ENCODE measurements around a stretch of chr1.

DNA sequence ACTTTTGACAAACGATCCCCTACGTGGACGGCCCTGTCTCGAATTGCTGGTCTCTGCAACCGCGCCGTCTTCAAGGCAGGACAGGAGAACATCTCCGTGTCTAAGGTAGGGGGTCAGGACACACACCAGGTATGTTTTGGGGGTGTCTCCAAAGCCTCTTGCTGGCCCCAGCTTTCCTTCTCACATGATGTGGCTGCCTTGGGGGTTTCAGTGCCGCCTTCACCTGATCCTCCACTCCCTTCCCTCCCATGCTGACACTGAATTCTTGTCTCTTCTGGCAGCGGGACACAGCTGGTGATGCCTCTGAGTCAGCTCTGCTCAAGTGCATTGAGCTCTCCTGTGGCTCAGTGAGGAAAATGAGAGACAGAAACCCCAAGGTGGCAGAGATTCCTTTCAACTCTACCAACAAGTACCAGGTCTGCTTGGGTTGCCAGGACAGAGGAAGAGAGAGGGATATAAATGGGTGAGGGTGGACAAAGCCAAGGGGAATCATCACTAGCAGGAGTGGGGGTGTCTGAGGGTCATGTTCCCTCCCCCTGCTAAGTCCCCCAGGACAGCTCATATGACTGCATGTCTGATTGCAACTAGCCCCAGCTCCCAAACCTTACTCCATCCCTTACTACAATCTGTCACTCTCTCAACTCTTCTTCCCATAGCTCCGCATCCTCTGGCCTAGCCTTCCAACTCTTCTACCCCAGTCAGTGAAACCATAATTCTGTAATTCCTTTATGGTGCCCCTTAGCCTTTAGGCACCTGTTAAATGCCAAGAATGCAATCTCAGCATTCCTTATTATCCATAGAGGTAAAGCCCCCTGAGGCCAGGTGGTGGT is 13.6 kb downstream of the ATP1A2 start:
- PRO-cap: no peak

DNA sequence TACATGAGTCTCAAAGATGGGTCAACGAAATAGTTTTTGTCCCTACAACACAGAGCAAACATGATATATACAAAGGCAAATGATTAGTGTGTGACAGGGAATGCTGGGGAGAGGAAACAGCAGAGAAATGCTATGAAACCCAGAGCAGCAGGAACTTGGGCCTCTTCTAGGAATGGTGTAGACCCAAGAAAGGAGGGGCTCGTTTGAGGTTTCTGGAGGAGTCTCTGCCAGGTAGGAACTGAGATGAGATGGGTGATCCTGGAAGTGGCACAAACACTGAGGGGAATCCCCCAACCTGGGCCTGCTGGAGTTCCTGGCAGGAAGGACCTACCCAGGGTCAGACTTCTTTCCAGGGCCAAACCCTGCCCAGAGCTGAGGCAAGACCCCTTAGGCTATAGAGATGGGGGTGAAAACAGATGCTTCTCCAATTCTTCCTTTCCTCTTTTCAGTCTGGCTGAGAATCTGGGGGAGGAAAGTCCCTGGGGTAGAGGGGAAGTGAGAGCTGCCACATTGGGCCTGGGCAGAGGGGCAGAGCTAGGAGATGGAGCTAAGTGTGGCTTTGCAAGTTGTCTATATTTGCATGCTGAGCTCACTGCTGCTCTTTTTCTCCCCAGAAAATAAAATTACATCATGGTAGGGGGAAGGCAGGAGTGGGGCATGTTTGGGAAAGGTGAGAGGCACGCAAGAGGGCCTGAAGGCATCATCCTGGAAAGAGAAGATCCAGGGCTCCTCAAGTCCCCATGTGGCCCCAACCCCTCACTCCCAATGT is 833 bp upstream of the PEA15 start:
- PRO-cap: no peak

GRCh38 chr1:160208660-160209211 is 3.6 kb downstream of the PEA15 start:
- PRO-cap: no peak

- PRO-cap: unidirectional peak, plus-strand start at chr1:160214970
These were observed 9.5 kb downstream of the PEA15 start for GRCh38 chr1:160214416-160215414.

GRCh38 chr1:160217015-160217266 is 11.8 kb downstream of the PEA15 start:
- PRO-cap: no peak

- PRO-cap: no peak
These were observed 22.6 kb upstream of the PEX19 start for GRCh38 chr1:160307281-160308165.

DNA sequence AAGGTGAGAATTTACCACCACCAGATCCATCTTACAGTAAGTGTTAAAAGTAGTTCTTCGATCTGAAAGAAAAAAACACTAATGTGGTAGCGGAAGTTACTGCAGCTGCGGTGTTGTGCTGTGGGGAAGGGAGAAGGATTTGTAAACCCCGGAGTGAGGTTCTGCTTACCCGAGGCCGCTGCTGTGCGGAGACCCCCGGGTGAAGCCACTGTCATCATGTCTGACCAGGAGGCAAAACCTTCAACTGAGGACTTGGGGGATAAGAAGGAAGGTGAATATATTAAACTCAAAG is 25.9 kb downstream of the COPA start:
- PRO-cap: no peak

- PRO-cap: unidirectional peak, plus-strand start at chr1:160342667
These were observed 759 bp downstream of the COPA start for GRCh38 chr1:160342044-160342937.

DNA sequence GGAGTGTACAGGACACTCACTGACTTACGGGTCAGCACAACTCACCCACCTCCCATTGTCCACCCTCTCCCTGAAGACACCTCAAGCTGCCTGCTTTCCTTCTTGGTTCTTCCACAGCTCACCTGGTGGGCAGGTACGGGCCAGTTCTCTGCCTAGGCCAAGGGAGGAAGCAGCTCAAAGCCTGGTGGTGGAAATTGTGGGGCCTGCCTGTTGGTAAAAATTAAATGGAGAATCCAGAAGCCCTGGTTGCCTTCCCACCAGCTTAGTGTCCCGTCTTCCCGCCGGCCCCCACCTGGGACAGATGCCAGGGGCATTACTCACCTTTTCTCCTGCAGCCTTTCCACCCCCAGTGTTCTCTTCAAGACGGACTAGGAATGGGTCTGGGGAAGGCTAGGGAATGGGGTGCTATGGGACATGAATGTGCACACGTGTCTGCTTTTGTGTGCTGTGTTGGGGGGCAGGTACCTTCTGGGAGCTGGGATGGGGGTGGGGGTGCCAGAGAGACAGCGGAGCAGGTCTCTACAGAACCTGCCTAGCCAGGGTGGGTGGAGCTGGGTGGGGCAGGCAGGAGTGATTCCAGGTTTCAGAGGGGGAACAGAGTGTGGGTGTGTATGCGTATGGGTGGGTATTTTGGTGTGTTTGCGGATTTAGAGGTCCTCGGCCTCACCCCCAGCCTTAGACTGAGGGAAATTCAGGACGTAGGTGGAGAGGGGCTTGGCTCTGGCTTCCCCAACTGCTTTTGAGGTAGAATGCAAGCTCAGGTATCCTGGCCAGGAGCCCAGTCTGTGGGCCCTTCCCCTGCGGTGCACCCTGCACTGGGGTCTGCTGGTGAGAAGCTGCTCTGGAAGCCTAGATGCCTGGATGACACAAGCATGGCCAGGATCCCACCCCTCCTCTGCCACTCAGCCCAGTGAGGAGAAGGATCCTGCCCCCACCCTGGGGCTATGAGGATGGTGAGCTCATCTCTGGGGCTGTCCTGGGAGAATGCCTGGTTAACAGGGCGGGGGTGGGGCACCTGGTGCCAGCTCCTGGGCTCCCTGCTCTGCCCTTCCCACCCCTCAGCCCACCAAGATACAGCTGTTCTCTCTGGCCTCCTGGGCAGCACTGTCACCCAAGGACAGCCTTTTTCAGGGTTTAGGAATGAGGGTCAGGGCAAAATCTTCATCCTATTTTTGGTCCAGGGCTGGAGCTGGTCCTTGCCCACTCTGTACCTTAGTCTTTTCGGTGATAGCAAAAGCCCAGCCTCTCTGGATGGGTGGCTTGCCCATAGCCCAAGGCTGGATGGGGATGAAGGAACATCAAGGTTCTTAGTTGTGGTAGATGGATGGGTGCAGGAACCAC is 7.8 kb downstream of the VANGL2 start:
- PRO-cap: no peak

DNA sequence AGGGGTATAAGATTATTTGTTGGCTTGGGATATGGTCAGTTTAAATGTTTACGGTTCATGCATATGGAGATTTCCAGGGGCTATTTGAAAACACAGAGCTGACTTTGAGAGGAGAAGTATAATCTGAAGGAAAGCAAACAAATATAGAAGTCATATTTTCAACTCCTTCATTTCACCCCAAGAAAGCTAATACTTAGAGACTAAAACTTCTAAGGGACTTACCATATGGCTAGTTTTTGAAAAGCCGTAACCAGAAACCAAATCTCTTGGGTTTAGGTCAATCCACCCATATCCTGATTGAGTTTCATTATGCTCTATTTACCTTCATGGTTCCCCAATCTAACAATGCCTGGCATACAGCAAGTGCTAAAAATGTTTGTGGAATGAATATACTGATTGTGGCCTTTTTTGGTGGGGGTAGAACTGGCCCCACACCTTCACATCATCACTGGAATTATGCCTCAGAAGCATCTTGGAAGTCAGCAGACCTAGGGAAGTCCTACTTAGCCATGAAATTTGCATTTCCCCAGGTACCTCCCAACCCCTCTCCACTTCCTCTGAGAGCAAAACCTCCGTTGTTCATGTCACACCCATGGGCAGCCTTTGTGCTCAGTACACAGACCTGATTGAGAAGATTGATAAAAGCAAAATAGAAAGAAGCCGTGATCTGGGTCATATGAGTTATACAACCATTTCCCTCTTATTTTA is 17.7 kb upstream of the SLAMF1 start:
- PRO-cap: no peak

- PRO-cap: no peak
These were observed 19.8 kb upstream of the LY9 start for GRCh38 chr1:160776080-160776756.

GRCh38 chr1:160798404-160799227 is 2.6 kb downstream of the LY9 start:
- PRO-cap: no peak

DNA sequence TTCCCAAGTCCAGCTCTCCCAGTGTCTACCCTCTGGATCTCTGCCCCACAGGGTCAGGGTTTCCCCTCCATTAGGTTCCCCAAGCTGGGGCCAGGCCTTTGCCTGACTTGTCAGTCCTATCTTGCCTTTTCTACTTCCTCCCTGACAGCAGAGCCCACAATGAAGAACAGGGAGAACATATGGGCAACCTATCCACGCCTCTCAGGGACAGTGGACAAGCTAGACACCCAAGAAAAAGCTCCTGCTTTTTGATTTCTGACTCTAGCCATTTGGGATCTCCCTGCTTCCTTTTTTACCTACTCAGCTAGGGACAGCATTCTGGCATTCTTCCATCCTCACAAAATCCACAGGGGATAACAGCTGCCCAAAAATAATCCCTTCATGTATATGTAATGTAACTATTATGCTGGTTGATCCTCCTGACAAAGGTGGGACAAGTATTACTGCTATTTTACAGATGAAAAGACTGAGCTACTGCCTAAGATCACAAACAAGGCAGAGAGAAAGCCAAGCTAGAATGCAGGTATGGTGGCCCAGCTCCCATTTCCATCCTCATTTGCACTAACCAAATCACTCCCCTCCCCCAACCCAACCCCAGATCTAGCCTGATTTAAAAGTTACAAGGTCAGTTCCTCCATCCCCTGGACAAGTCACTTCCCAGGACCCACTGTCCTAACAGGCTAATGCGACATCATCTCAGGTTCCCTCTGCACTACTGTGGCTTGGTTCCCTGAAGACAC is 2.6 kb downstream of the F11R start:
- PRO-cap: no peak

- PRO-cap: bidirectional peak, plus-strand start at chr1:161021510, minus-strand start at chr1:161021152
These were observed 372 bp upstream of the F11R start for GRCh38 chr1:161021420-161021627.

DNA sequence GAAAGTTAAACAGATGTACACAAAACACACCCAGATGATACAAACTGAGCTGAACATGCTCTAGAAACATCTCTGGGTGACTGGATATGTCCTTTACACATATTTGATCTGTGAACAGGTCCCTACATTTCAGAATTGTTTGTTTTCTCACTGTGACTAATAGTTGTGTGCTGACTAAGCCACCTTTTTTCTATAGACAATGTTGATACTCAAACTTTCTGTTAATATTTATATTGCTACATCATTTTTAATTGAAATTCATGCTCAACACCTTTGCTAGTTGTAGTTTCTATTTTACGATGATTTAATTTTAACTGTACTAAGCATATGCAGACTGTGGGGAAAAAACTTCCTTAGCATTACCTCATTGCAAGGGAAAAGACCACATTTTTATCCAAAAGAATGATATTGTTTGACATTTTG is 1.1 kb upstream of the F11R start:
- PRO-cap: no peak

DNA sequence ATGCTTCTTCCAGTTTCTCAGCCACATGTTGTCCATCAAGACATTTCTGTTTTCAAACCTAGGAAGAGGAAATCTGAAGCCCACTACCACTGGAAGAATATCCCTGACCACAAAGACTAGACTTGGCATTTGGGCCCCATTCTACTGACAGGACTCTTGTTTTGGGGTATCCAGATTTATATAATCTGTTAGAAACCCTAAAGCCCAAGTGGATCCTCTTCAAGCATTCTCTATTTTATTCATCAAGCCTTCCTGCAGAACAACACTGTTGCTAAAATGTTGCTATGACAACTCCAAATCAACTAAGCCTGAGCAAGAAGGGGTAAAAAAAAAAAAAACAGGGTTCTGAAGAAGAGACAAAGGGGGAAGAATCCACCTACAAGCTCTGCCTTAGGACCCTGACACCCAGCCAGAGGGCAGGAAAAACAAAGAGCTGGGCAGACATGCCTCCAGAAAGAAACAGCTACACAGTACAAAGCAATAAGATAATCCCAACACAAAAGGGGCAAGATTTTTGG is 1.4 kb downstream of the USF1 start:
- PRO-cap: no peak

GRCh38 chr1:161133401-161133841 is 954 bp upstream of the DEDD start:
- PRO-cap: unidirectional peak, minus-strand start at chr1:161133526

DNA sequence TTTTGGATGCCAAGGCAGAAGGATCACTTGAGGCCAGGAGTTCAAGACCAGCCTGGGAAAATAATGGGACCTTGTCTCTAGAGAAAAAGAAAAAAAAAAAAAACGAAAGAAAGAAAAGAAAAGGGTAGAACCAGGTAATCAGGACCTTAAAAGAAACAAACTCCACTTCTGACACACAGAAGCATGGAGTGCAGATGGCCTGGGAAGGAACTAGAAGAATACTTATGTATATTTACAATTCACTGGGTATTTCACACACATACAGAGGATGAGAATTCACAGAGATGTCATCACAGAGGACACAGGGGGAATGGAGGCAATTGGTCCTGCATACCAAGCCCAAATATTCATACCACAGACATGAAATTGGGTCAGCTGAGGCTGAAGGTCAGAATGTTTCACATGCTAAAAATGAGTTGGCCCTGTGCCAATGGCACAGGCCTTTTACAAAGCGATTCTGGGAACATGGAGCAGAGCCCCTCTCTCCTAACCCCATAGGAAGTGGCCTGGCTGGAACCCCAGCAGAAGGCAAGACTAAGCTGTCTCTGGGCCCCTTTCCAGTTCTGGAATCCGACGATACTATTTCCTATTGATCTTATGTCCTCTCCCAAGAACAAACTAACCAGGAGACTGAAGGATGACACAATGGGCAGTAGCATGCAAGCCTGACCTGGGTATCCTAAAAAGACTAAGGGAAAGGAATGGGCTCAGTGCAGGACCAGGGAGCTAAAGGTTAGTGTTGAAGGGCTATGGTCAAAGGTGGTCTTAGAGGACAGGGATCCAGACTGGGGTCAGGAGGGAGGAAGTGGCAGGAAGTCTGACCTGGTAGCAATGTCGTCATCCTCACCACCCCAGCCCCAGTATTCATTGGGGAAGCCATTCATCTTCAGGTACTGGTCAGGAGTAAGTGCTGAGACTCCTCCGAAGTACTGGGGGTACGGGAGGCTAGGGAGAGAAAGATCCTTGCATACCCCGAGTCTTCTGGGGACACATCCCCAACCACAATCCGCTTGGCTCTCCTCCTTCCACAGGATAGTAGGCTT is 4.2 kb downstream of the B4GALT3 start:
- PRO-cap: no peak

DNA sequence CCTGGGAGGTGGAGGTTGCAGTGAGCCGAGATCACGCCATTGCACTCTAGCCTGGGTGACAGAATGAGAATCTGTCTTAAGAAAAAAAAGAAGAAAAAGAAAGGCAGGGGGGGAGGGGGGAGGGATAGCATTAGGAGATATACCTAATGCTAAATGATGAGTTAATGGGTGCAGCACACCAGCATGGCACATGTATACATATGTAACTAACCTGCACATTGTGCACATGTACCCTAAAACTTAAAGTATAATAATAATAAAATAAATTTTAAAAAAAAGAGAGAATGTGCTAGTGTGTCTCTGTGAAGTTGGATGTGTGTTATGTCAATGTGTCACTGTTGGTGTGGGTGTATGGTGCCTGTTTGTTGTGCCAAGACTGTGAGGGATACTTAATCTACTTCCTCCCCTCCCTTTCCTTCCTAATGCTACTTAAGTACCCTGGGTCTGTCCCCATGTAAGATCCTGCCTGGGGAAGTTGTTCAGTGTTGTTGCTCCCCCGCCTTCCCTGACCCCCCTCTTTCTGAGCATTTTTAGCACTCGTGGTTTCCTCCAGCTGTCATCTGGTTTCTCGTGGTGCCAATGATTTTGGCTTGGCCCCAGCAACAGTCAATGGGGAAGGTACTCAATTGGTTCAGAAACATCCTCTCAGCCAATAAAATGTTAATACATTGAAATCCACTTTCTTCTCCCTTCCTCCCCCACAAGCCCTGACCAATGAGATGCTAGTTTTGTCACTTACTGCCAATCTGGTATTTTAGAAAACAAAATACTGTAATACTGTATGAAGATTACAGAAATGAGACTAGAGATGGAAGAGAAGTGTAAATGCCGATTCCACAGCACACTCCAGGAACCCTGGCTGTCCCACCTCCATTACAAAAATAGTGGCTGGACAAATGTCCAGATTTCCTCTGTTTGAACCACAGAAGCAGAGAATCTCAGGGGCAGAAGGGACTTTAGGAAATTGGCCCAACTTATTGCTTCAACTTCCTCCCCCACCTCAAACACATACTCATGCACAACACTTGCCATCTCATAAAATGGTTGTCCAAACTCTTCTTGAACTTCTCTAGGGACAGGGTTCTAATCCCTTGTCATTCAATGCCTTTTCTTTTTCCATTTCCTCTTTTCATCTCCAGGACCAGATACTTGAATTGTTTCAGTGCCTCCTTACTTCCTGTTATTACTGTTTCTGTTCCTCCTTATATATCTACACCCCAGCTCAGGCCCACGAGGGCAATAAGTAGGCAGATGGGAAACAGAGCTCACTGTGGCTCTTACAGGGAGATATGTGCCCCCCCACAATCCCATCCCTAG is 8.1 kb upstream of the B4GALT3 start:
- PRO-cap: unidirectional peak, minus-strand start at position 464 of the sequence; bidirectional peak, plus-strand start at position 820 of the sequence, minus-strand start at position 522 of the sequence

- PRO-cap: no peak
These were observed 9.6 kb downstream of the ADAMTS4 start for GRCh38 chr1:161189259-161189744.